Kidney epithelial cell (primary cell): ENCODE measurements around the gene ALCAM.

DNA sequence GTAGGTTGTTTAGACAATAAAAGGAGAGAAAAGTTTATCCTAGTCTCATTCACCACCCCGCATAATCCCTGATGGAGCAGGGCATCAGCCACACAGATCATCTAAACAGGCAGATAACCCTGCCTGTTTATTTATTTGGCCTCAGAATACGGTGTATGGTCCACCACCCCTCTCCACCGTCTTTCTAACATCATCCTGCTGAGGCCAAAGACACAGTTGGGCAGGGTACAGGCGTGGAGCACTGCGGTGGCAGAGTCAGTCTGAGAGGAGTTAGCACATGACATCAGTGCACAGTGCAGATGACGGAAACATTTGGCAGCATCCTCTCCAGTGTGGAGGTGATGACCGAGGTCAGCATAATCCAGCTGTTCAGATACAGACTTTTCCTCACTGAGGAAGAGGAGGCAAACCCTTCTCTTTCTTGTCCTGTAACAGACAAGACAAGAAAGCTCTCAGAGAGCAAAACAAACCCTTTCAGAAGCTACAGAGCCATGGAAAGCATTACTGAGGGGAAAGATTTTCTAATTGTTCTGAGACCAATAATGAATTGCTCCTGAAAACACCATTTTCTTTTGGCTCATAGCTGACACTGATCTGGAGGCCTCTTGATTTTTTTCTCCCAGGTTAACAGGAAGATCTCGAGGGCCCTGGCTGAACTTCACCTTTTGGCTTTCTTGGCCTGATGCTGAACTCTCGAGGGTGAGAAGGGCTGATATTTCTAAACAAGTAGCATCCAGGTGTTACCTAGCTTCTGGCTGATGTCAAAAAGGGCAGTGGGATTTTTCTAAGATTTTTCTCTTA, 20.1 kb upstream of the NFKBIZ start:
- RAMPAGE, long total RNA: no peak
- RRBS: no CpG with 5 or more reads among the region's 9 CpGs

GRCh38 chr3:101849782-101850340, 547 bp downstream of the NFKBIZ start:
- RAMPAGE, long total RNA: no peak
- RRBS: 1% methylated on average over 30 of the region's 55 CpGs

DNA sequence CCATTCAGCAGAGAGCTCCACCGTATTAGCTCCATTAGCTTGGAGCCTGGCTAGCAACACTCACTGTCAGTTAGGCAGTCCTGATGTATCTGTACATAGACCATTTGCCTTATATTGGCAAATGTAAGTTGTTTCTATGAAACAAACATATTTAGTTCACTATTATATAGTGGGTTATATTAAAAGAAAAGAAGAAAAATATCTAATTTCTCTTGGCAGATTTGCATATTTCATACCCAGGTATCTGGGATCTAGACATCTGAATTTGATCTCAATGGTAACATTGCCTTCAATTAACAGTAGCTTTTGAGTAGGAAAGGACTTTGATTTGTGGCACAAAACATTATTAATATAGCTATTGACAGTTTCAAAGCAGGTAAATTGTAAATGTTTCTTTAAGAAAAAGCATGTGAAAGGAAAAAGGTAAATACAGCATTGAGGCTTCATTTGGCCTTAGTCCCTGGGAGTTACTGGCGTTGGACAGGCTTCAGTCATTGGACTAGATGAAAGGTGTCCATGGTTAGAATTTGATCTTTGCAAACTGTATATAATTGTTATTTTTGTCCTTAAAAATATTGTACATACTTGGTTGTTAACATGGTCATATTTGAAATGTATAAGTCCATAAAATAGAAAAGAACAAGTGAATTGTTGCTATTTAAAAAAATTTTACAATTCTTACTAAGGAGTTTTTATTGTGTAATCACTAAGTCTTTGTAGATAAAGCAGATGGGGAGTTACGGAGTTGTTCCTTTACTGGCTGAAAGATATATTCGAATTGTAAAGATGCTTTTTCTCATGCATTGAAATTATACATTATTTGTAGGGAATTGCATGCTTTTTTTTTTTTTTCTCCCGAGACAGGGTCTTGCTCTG, 10.3 kb downstream of the NFKBIZ start:
- RAMPAGE, long total RNA: no peak
- RRBS: no CpG with 5 or more reads among the region's 5 CpGs

DNA sequence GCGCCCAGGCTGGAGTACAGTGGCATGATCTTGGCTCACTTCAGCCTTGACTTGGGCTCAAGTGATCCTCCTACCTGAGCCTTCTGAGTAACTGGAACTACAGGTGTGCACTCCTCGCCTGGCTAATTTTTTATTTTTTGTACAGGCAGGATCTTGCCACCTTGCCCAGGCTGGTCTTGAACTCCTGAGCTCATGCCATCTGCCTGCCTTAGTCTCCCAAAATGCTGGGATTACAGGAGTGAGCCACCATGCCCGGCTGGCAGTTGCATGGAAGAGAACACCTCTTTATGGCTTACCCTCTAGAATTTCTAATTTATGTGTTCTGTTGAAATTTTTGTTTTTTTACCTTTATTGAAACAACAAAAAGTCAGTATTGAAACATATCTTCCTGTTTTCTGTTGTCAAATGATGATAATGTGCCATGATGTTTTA, 10.9 kb downstream of the NFKBIZ start:
- RAMPAGE, long total RNA: no peak
- RRBS: no CpG with 5 or more reads among the region's 3 CpGs

- RAMPAGE, long total RNA: no peak
These were observed 330.0 kb downstream of the ZPLD1 start for GRCh38 chr3:102764891-102765143.

GRCh38 chr3:105195295-105195717, 171.4 kb upstream of the ALCAM start:
- RAMPAGE, long total RNA: no peak
- RRBS: no CpG with 5 or more reads among the region's 1 CpG

- RAMPAGE, long total RNA: no peak
- RRBS: no CpG with 5 or more reads among the region's 5 CpGs
These were observed 1.8 kb upstream of the ALCAM start for GRCh38 chr3:105364967-105365252.

DNA sequence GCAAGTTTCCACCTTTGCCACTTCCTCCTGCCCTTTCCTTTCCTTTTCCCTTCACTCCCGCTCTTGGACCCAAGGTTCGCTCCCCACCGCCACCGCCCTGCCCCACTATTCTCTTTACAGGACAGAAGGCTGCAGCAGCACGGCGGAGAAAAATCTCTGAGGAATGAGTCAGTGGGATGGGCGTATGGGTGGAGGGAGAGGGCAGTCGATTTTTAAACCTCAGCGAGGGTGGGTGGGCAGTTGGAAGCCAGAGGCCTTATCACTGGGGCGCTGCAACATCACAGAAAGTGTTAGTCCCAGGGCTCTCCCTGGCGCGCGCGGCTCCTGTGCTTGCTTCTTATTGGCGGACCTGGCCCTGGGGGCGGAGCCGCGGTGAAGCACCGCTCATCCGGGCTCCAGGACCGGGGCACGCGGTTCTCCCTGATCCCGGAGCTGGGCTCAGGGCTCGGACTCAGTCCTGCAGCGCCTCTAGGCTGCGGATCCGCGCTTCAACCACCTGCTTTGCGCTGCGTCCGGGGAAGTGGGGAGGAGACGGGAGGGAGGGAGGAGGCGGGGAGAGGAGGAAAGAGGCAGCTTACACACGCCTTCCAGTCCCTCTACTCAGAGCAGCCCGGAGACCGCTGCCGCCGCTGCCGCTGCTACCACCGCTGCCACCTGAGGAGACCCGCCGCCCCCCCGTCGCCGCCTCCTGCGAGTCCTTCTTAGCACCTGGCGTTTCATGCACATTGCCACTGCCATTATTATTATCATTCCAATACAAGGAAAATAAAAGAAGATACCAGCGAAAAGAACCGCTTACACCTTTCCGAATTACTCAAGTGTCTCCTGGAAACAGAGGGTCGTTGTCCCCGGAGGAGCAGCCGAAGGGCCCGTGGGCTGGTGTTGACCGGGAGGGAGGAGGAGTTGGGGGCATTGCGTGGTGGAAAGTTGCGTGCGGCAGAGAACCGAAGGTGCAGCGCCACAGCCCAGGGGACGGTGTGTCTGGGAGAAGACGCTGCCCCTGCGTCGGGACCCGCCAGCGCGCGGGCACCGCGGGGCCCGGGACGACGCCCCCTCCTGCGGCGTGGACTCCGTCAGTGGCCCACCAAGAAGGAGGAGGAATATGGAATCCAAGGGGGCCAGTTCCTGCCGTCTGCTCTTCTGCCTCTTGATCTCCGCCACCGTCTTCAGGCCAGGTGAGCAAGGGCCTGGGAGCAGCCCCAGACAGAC, at the start of gene ALCAM:
Gene ALCAM (plus strand): TSS at position 603 of the 1,209 bp plus-strand sequence.
- RAMPAGE, long total RNA: no peak
- RRBS: 2% methylated on average over 10 of the region's 80 CpGs

DNA sequence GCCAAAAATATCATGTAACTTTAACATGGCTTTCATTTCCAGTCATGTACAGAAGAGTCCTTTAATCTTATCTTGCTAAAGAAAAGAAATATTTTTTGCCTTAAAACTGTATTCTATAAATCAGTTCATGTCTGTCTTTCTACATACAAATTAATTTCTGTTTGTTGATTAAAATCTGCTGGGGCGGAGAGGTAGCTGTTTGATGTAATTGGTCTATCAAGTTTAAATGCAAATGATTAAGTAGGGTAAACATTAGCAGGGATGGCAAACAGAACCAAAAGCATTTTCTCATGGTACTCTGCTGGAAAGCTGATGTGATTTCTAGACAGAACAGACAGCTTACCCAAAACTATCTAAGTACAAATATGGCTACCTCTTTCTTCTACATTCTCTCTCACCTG, 132.8 kb downstream of the ALCAM start:
- RAMPAGE, long total RNA: no peak
- RRBS: no CpG with 5 or more reads among the region's 1 CpG

GRCh38 chr3:105805066-105805672, 63.6 kb downstream of the CBLB start:
- RAMPAGE, long total RNA: no peak
- RRBS: no CpG with 5 or more reads among the region's 6 CpGs

DNA sequence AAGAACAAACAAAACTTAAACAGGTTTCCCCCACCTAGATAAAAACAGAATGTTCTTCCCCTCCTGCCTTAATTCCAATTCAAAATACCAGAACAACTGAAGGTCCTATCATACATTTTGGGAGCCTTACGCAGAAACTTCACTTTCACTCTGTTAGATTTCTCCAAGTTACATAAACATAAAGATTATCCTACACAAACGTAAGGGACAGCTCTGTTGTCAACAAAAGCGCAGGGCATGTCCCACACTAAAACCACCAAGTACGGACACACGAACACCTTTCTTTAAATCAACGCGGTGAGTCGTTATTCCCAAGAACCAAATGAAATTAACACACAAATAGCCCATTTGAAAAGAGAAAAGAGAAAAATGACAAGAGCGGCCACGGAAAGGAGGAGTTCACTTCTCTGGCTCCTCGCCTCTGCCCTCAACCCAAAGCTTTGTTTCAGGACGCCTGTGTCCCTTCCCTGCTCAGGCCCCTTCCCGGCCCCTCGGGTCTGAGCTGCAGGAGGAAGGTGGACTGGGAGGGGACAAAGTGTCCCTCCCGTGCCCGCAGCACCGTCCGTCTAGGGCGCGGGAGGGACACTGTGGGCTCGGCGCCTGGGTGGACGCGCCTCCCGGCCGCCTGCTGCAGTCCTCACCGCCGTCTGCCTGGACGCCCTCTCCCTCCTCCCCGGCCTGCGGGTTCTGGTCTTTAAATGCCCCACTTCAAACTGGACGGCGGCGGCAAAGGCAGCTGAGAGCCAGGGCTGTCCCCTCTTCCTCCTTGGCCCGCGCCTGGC, 730 bp downstream of the CBLB start:
- RAMPAGE, long total RNA: no peak
- RRBS: under 1% methylated on average over 6 of the region's 36 CpGs

GRCh38 chr3:105907055-105907414, 38.2 kb upstream of the CBLB start:
- RAMPAGE, long total RNA: no peak
- RRBS: no CpG with 5 or more reads among the region's 3 CpGs

- RAMPAGE, long total RNA: no peak
- RRBS: no CpG with 5 or more reads among the region's 2 CpGs
These were observed 448.4 kb upstream of the CBLB start for GRCh38 chr3:106317272-106317643.

- RAMPAGE, long total RNA: no peak
- RRBS: no CpG with 5 or more reads among the region's 10 CpGs
These were observed 112.3 kb upstream of the CCDC54 start for GRCh38 chr3:107264831-107265404.

DNA sequence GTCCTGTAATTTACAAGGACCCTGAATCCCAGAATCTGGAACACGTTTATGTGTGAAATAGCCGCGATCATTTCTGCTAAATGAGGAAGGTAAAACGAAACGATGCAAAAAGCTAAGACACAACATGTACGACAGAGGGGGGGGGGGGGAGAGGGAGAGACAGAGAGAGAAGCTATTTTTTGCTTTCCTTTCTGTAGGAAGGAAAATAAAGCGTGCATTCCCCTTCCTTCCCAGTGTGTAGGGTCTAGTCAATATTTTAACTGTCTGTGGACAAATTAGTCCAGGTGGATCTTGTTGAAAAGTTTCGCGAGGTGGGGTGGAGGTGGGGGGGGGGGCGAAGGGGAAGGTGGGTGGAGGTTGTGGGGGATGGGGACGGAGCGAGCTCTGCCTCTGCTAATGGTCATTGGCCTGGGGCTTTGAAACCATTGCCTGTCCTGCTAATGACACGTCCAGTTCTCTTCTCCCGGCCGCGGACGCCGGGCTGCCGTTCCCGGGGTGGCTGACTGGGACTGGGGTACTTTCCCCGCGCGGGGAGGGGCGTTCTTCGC, 1.8 kb downstream of the BBX start:
- RAMPAGE, long total RNA: no peak
- RRBS: no CpG with 5 or more reads among the region's 25 CpGs

GRCh38 chr3:107570140-107570955, 47.6 kb downstream of the BBX start:
- RAMPAGE, long total RNA: no peak
- RRBS: no CpG with 5 or more reads among the region's 12 CpGs

GRCh38 chr3:107970032-107970824, 120.6 kb downstream of the CD47 start:
- RAMPAGE, long total RNA: no peak
- RRBS: 31% methylated on average over 3 of the region's 9 CpGs

GRCh38 chr3:108006178-108006778, 84.6 kb downstream of the CD47 start:
- RAMPAGE, long total RNA: no peak
- RRBS: no CpG with 5 or more reads among the region's 9 CpGs

GRCh38 chr3:108040953-108041410, 49.8 kb downstream of the CD47 start:
- RAMPAGE, long total RNA: no peak
- RRBS: no CpG with 5 or more reads among the region's 3 CpGs

- RAMPAGE, long total RNA: no peak
- RRBS: 2% methylated on average over 14 of the region's 55 CpGs
These were observed 614 bp upstream of the CD47 start for GRCh38 chr3:108091319-108091970.